Bronchial lymph node (tissue), 1 donor: ENCODE measurements around the genes HTN1, ALB and AFM.

- PRO-cap = no peak
Observed at GRCh38 chr4:69995478-69995799, 327 bp upstream of the STATH start.

- PRO-cap = no peak
Observed at GRCh38 chr4:70050389-70050699, at the start of gene HTN1. Gene HTN1, plus strand, starts transcription at chr4:70050438.

DNA sequence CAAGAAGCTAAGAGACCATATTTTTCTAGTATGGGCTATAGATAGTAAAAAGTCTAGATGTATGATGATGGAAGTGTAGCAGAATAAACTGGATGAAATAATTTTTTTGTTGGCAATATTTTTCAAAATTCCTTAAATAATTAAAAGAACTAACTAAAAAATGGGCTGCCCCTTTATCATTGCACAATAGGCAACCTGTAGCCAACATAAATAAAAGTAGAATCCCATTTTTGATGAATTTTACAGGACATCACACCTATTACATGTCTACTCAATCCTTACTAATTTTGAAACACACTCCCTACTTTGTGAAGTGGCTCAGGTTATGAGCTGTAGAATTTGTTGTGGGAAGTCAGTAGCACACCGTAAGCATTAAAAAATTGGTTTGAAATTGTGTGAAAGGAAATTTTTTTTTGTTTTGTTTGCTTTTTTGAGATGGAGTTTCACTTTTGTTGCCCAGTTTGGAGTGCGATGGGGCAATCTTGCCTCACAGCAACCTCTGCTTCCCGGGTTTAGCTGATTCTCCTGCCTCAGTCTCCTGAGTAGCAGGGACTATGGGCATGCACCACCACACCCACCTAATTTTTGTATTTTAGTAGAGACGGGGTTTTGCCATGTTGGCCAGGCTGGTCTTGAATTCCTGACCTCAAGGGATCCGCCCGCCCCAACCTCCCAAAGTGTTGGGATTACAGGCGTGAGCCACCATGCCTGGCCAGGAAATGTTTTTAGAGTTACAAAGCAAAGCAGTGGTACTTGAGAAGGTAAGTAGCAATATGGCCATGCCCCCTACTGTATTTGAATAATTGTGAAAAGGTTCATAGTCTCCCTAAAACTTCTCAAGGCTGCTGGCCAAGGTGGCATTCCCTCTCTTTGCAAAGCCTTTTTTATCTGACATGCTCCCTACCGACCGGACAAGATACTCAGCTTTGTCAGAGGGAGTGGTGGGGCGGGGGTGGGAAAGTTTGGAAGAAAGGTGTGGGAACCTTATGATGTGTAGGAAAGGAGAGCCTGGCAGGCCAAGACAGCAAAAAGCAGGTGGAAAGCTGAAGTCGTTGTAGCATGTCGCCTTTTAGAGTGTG, 8.8 kb upstream of the RUFY3 start:
- PRO-cap = no peak

GRCh38 chr4:70728107-70728755, 6.5 kb downstream of the RUFY3 start:
- PRO-cap = no peak

GRCh38 chr4:70775089-70775528, 53.3 kb downstream of the RUFY3 start:
- PRO-cap = no peak

DNA sequence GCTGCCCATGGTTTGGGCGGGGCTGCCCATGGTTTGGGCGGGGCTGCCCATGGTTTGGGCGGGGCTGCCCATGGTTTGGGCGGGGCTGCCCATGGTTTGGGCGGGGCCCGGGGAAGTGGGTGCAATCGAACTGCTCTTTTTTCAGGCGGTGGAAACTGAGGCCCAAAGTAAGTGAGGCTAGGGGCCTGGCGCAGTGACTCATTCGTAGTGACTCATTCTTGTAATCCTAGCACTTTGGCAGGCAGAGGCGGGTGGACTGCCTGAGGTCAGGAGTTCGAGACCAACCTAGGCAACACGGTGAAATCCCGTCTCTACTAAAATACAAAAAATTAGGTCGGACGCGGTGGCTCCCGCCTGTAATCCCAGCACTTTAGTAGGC, 447 bp upstream of the GRSF1 start:
- PRO-cap = bidirectional peak, plus-strand start at position 103 of the sequence, minus-strand start outside the sequence; unidirectional peak, plus-strand start at position 165 of the sequence

- PRO-cap = no peak
Observed at GRCh38 chr4:71059688-71060103, 66.2 kb downstream of the DCK start.

DNA sequence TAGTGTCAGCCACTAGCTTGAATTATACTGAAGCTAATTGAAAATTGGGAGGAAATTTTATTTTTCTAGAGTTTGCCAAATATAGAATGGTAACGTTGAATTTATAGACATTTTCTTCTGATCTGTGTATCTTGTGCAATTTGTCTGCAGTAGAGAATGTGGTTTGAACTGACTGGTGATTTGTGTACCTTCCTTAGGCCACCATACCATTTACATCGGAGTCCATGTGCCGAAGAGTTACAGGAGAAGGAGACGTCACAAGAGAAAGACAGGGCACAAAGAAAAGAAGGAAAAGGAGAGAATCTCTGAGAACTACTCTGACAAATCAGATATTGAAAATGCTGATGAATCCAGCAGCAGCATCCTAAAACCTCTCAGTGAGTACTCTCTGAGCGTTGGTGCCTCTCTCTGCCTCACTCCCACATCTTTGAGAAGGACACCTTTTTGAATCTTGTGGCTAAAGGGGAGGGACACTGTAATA, 68.0 kb downstream of the SLC4A4 start:
- PRO-cap = no peak

- PRO-cap = no peak
Observed at GRCh38 chr4:71430433-71431075, 243.5 kb downstream of the SLC4A4 start.

DNA sequence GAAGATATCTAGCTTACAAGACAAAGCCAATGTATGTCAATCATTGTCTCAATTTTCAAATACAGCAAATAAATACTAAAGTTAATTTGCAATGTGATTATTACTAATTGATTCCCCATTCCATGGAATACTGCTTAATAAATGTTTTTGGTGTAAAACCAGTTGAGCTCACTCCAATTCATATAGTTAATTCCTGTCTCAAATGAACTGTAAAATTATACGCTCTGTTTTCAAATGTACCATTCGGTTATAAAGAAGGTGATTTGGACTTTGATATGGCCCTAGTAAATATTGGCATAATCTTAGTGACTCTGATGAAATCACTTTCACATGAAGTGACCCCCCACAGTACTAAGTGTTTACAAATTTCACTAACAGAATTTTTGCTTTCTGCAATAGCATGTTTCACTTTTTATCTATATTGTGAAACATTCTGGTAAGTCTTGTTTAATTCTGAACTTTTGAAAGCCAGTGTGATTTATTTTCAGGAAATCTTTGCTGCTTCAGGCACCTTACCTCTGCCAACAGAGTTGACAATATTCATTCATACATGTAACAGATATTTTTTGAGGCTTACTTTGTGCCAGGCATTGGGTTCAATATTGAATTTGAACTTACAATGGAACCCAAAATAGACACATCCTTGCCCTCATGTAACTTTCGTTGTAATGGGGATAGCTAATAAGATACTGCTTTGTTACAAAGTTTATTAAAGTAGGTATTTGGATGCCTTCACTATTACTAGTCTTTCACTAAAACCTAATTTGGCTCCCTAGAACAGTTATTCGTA, 10.8 kb downstream of the GC start:
- PRO-cap = no peak

- PRO-cap = bidirectional peak, plus-strand start at chr4:72569695, minus-strand start at chr4:72569591; bidirectional peak, plus-strand start at chr4:72570110, minus-strand start at chr4:72569938
Observed at GRCh38 chr4:72569461-72570474, 747 bp upstream of the ADAMTS3 start.

GRCh38 chr4:73153877-73154278, 84.4 kb upstream of the COX18 start:
- PRO-cap = no peak

GRCh38 chr4:73404178-73404614, at the start of gene ALB:
Gene ALB, plus strand, starts transcription at chr4:73404287.
- PRO-cap = no peak

DNA sequence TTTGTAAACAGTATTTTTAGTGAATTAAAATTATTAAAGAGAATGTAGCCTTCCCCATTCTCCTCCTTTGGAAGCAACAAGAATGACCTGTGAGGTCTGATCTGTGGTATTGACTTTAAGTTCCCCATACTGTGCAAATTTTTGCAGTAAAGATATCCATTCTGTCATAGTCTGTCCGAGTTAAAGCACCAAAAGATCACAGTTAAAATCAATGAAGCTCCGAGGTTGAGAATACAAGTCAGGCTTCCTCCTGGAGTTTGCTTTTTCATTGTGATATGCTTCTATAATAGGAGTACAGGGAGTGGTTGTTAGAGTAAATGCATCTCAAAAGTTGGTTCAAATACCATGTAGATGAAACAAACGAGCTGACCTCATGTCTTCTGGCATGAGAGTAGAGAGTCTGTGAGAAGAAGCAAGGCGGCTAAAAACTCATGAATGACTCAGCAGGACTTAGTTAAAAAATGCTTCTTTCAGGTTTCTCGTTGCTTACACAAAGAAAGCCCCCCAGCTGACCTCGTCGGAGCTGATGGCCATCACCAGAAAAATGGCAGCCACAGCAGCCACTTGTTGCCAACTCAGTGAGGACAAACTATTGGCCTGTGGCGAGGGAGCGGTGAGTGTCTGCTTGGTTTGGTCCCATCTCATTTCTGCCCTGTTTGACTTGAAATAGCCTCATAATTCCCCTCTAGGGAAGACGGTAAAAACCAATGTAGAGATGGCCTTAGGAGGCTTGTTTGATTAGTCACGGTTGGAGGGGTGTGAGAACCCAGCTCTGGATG, 14.3 kb downstream of the AFP start:
- PRO-cap = no peak

DNA sequence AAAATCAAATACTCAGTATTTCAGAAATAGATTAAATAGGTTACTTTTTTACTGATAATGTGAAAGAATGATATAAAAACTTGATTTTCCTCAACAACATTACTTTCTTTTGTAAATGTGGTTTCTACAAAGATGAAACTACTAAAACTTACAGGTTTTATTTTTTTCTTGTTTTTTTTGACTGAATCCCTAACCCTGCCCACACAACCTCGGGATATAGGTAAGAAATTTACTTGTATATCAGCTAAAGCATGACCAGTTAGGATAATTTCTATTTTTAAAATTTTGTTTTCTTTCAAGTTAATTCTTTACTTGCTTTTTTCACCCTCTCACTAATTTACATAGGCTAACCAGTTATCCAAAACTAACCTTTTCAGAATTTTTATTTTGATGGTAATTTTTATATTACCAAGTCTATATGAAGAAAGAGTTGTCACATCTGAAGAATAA, at the start of gene AFM:
AFM (plus strand) TSS at position 102 of the 450 bp plus-strand sequence.
- PRO-cap = no peak

DNA sequence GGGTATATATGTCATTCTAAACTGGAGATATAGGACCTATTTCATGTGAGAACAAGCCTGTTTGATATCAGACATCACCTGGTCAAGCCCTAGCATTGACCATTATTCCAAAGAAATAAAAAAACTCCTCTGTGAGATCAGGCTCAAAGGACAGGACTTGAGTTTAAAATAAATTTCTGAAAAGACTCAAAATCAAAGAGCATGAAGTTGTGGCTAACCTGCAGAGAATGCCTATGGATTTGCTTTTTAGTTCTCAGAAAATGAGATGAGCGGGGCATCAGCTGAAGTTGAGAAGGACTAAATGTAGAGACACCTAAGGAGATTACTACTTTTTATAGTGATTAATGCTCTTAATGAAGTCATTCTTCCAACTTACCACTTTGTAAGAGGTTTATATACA, 24.2 kb upstream of the CXCL8 start:
- PRO-cap = no peak

- PRO-cap = unidirectional peak, plus-strand start at chr4:74079303
Observed at GRCh38 chr4:74079220-74079536, 19.8 kb downstream of the CXCL2 start.

DNA sequence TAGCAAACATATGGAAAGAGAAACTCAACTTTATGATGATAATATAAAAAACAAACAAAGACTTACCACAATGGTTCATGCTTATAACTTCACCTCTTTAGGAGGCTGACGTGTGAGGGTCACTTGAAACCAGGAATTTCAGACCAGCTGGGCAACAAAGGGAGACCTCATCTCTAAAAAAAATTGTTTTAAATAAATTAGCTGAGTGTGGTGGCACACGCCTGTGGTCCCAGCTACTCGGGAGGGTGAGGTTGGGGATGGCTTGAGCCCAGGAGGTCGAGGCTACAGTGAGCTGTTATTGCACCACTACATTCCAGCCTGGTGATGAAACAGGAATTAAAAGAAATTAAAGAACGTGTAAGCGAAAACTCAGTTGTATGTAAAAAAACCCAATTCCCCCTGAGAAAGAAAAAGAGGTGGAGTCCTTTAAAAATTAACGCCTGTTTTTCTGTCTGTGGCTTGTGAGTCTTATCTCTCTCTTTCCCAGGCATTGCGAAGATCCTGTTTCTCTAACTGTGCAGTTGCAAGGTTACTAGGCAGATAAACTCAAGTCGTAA, 21.9 kb downstream of the EPGN start:
- PRO-cap = no peak

DNA sequence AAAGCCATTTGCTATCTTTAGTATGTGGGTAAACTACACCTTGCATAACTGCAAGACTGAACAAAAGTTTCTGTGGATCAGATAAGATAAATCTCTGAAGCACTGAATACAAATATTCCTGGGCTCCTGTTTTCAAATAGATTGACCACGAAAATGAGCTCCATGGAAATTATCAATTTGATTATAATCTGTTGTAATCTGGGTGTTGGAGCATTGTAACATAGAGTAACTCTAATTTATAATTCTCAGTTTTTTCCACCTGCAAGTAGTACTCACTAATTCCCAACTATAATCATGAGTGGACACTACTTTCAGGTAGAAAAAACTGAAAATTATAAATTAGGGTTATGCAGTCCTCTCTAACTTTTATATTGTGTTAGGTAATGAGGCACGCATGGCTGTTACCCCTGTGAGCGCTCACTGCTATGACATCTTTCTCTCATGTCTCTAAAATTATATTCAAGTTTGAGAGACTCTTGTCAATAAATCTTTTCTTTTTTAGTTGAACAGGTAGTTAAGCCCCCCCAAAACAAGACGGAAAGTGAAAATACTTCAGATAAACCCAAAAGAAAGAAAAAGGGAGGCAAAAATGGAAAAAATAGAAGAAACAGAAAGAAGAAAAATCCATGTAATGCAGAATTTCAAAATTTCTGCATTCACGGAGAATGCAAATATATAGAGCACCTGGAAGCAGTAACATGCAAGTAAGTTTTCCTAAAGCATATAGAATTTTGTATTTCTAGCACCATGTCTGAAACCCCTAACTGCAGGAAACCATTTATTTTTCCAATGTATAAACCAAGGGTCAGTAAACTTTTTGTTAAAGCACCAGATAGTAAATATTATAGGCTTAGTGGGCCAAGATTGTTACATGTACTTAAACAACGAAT, 3.9 kb downstream of the AREG start:
- PRO-cap = no peak

DNA sequence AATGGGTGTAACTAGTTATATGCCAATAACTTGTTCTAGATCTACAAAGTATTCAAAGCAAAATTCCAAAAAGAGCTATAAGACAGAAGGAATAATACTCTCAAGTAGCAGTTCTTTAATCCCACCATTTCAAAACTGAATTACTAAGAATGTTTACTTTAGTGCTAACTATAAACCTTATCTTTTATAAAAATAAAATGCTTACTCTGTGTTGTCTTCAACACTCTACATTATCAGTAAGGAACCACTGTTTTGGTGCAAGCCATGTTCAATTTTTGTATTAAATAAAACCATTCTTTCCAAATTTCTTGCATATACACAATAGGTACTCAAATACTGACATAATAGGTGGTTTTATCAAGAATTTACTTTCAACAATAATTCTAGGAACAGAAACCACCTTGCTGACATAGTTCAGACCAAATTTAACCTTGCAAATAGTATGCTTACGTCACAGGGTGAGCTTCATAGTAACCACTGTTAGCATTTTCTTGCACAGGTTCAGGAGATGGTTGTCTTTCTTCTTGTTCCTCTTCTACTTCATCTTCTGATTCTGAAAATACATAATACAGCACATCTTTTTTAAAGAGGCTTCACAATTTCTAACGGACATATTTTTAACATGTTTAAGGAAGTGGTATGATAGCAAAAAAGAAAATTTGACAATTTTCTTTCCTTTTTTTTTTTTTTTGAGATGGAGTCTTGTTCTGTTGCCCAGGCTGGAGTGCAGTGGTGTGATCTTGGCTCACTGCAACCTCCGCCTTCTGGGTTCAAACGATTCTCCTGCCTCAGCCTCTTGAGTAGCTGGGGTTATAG, 17.7 kb downstream of the G3BP2 start:
- PRO-cap = unidirectional peak, plus-strand start at position 496 of the sequence